ENCODE measurements around the genes ZMPSTE24 and CITED4.

DNA sequence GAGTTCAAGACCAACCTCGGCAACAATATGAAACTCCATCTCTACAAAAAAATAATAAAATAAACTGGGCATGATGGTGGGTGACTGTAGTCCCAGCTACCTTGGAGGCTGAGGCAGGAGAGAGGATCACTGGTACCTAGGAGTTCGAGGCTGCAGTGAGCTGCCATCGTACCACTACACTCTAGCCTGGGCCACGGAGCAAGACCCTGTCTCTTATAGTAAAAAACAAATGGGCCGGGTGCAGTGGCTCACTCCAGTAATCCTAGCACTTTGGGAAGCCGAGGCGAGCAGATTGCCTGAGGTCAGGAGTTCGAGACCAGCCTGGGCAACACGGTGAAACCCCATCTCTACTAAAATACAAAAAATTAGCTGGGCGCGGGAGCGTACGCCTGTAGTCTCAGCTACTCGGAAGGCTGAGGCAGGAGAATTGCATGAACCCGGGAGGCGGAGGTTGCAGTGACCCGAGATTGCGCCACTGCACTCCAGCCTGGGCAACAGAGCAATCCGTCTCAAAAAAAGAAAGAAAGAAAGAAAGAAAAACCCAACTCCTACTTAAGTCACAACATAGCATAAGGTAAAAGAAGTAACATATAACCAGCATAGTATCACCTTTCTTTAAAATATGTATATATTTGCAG lies 30.4 kb upstream of the TMCO2 start:
- PRO-cap, 10 experiments, result no peak in any of the 10 experiments

- PRO-cap, 10 experiments, result peak in 10 of 10 experiments; most common plus-strand start chr1:40258246 (in 5); most common minus-strand start chr1:40257948 (in 10)
Observed at GRCh38 chr1:40257618-40258408, at the start of gene ZMPSTE24. Gene ZMPSTE24, plus strand, starts transcription at chr1:40258236.

GRCh38 chr1:40385223-40386390 lies 12.1 kb downstream of the SMAP2 start:
- PRO-cap, 10 experiments, result peak in 3 of 10 experiments; most common plus-strand start chr1:40385800 (in 1); most common minus-strand start chr1:40385641 (in 2)

DNA sequence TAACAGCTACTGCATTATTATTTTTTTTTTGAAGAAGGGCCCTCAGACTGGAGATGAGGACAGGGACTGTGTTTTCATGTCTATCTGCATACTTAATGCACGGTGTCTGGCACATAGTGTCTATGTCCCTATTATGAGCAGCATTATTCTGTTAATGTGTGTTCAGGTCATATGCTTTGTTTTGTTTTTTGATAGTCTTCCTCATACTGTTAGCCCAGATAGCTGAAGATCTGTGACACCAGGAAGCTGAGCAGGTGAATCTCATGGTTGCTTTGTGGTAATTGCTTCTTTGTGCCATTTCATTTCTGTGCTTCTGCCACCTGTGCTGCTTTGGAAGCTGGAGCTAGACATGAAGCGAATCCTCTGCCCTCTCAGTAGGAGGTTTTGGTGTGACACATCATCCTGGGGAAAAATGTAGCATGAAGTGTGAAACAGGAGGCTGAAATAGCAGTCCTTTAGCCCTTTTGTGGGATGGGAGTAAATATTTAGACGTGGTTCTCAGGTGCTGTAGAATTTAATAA lies 15.8 kb downstream of the SMAP2 start:
- PRO-cap, 10 experiments, result no peak in any of the 10 experiments

DNA sequence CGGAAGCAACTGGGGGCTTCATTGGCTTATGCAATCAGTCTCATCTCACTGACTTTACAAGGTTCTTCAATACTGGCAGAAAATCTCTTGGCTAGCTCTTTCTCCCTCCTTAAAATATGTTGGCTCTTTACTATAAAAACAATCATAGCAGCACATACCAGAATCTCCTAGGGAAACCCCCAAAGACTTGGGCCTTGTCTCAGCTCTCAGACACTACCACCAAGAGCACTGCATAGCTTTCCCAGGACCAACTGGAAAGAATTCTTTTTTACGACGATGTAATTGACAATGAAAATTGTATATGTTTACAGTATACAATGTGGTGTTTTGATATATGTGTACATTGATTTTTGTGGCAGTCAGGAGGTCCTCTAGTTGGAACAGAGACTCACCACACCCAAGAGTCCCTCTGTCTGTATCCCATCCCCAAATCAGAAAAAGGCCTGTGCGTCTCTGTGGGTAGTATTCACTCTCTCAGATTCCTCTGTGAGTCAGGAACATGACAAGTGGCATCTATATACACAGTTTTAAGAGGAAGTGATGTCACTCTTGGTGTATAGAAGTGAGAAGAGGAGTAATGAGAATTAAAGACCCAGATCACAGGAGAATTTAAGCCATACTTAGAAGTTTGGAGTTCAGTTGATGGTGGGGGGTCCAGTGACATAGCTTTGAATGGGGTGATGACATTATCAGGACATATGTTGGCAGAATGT lies 21.1 kb downstream of the SMAP2 start:
- PRO-cap, 10 experiments, result peak in 9 of 10 experiments; most common plus-strand start position 617 of the sequence (in 1); most common minus-strand start position 488 of the sequence (in 5)

DNA sequence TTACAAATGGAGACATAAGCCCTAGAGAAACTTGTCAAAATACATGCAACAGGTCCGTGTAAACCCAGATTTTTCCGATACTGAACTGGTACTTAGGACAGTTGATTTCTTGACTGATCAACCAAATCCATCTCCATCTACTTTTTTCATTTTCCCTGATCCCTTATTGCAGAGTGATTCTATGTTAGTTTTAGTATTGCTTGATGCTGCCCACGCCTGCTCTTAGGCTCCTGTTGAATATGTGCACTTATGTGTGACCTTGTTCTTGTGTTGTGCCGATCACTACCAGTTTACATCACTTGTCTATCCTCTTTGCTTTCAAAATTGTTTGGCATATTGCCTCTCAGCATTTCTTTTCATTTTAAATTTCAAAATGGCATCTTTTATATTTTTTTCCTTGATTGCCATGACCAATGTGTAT lies 28.2 kb downstream of the SMAP2 start:
- PRO-cap, 10 experiments, result no peak in any of the 10 experiments

GRCh38 chr1:40410006-40411102 lies 36.8 kb downstream of the SMAP2 start:
- PRO-cap, 10 experiments, result no peak in any of the 10 experiments

GRCh38 chr1:40417450-40417649 lies 32.9 kb upstream of the ZFP69B start:
- PRO-cap, 10 experiments, result no peak in any of the 10 experiments

- PRO-cap, 10 experiments, result no peak in any of the 10 experiments
Observed at GRCh38 chr1:40818434-40819117, 35.0 kb downstream of the KCNQ4 start.

- PRO-cap, 10 experiments, result peak in 7 of 10 experiments; most common plus-strand start chr1:40861720 (in 4); most common minus-strand start chr1:40861705 (in 5)
Observed at GRCh38 chr1:40861589-40861978, 579 bp downstream of the CITED4 start.

- PRO-cap, 10 experiments, result peak in 10 of 10 experiments; most common plus-strand start chr1:40862571 (in 10); most common minus-strand start chr1:40862363 (in 10)
Observed at GRCh38 chr1:40861979-40862852, at the start of gene CITED4. Gene CITED4, minus strand, starts transcription at chr1:40862363.

- PRO-cap, 10 experiments, result peak in 1 of 10 experiments; most common minus-strand start chr1:40864200 (in 1)
Observed at GRCh38 chr1:40864050-40864427, 1.9 kb upstream of the CITED4 start.

GRCh38 chr1:40877405-40878272 lies 15.5 kb upstream of the CITED4 start:
- PRO-cap, 10 experiments, result peak in 4 of 10 experiments; most common plus-strand start chr1:40877905 (in 2); most common minus-strand start chr1:40877819 (in 3)

- PRO-cap, 10 experiments, result peak in 3 of 10 experiments; most common plus-strand start chr1:40980257 (in 1); most common minus-strand start chr1:40980930 (in 1)
Observed at GRCh38 chr1:40980136-40981345, 1.0 kb downstream of the CTPS1 start.

DNA sequence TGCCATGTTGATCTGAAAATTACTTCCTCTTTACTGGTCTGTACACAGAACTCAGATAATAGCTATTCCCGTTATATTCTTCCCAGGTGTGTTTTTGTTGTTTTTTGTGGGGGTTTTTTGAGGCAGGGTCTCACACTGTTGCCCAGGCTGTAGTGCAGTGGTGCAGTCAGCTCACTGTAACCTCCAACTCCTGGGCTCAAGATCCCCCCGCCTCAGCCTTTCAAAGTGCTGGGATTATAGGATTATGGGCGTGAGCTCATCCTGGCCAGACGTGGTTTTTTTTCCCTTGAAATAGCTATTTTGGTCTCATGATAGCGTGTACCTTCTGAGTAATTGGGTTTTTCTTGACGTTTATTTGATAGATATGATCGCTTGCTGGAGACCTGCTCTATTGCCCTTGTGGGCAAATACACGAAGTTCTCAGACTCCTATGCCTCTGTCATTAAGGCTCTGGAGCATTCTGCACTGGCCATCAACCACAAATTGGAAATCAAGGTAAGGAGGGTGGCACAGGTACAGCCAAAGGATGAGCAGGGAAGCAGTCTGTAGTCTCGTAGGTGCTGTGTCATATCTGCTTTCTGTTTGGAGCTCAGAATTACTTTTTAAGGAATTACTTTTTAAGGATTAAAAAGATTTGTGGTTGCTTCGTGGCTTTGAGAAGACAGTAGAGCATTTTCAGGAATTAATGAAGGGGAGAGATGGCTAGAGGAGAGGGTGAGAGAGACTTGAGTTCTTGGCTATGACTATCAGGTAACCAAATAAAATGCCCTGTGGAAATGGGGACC lies 17.7 kb downstream of the CTPS1 start:
- PRO-cap, 10 experiments, result no peak in any of the 10 experiments

DNA sequence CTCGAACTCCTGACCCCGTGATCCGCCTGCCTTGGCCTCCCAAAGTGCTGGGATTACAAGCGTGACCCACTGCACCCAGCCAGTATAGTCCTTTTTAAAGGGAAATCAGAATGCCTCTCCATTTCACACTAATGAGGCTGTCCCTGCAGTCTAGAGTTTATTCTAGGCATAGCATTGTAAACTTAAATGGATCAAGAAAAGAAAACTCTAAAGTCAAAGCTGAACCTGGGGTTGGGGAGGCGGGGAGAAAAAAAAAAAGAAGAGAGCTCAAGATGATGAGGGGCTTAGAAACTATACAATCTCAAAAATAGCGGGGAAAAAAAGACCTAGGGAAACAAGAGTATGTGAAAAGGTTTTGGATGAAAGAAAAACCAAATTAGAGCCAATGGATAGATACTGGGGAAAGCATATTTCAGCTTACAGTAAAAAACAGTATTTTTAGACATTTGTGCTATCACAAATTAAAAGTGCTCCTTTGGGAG lies 79.3 kb upstream of the SLFNL1 start:
- PRO-cap, 10 experiments, result peak in 2 of 10 experiments; most common minus-strand start position 256 of the sequence (in 1)

DNA sequence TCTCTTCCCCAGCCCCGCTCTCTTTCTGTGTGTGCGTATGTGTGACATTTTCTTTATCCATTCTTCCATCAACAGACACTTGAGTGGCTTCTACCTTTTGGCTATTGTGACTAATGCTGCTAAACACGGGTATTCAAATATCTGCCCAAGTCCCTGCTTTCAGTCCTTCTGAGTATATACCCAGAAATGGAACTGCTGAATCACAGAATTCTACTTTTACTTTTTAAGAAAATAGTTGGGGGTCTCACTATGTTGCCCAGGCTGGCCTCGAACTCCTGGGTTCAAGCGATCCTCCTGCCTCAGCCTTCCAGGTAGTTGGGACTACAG lies 108.0 kb upstream of the SLFNL1 start:
- PRO-cap, 10 experiments, result no peak in any of the 10 experiments

- PRO-cap, 10 experiments, result no peak in any of the 10 experiments
Observed at GRCh38 chr1:41319709-41320358, 77.7 kb upstream of the SCMH1 start.

GRCh38 chr1:41341912-41342527 lies 99.9 kb upstream of the SCMH1 start:
- PRO-cap, 10 experiments, result peak in 2 of 10 experiments; most common plus-strand start chr1:41342271 (in 1); most common minus-strand start chr1:41342208 (in 2)

GRCh38 chr1:41455590-41456238 lies 28.8 kb downstream of the EDN2 start:
- PRO-cap, 10 experiments, result no peak in any of the 10 experiments